GM23248 (cell line): Measurements from ENCODE around the gene CHRNA1.

GRCh38 chr2:173000057-173000241 lies 75.7 kb upstream of the MAP3K20 start:
- RAMPAGE, long total RNA: no peak

GRCh38 chr2:173104841-173105492 lies 29.3 kb downstream of the MAP3K20 start:
- RAMPAGE, long total RNA: no peak

DNA sequence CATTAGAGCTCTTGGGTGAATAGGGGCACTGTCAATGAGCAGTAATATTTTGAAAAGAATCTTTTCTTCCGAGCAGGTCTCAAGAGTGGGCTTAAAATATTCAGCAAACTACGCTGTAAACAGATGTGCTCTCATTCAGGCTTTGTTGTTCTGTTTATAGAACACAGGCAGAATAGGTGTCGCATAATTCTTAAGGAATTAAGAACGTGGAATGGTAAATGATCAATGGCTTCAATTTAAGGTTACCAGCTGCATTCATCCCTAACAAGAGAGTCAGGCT lies 3.3 kb upstream of the CDCA7 start:
- RAMPAGE, long total RNA: no peak

- RAMPAGE, long total RNA: no peak
Measured at GRCh38 chr2:173571053-173572017, 216.7 kb downstream of the CDCA7 start.

GRCh38 chr2:173929608-173930062 lies 35.5 kb downstream of the SP3 start:
- RAMPAGE, long total RNA: no peak

DNA sequence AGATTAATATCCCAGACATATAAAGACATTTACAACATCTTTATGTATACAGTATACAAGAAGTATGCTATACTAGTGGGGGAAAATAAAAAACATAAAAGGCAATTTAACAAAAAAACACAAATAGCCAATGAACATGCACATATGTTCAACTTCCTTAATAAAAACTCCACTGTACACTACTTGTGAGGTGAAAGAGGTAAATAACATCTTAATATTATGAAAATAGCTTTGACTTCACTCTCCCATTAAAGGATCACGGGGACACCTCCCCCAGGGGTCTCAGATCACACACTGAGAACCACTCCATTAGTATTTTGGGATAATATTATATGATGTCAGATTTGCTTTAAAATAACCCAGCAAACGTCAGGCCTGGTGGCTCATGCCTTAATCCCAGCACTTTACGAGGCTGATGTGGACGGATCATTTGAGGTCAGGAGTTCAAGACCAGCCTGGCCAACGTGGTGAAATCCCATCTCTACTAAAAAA lies 19.6 kb downstream of the SP3 start:
- RAMPAGE, long total RNA: no peak

- RAMPAGE, long total RNA: no peak
Measured at GRCh38 chr2:173961973-173962493, 3.1 kb downstream of the SP3 start.

- RAMPAGE, long total RNA: no peak
Measured at GRCh38 chr2:173964823-173964984, 469 bp downstream of the SP3 start.

GRCh38 chr2:174051636-174052558 lies 86.7 kb upstream of the SP3 start:
- RAMPAGE, long total RNA: no peak

DNA sequence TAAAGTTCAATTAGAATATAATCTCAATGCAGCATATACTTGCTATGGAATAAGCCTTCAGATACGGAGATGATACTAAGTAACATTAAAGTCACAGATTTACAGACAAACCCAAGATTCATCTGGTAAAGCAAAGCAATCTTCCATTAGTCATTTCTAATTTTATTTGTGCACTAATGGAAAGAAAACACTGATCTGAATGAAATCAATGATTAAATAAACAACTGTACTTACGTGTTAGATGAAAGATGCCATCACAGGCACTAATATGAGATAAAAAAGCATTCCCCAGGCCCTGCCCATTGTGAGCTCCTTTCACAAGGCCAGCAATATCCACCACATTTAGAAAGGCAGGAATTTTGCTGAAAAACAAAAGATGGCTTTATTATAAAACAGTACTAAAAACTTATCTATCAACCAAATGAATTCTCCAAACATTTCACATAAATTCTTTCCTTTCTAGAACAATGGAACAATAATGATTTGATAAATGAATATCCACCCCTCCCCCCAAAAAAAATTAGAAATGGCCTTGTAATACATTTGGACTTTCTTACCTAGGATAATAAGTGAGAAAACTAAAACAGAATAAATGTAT lies 25.4 kb downstream of the OLA1 start:
- RAMPAGE, long total RNA: no peak

DNA sequence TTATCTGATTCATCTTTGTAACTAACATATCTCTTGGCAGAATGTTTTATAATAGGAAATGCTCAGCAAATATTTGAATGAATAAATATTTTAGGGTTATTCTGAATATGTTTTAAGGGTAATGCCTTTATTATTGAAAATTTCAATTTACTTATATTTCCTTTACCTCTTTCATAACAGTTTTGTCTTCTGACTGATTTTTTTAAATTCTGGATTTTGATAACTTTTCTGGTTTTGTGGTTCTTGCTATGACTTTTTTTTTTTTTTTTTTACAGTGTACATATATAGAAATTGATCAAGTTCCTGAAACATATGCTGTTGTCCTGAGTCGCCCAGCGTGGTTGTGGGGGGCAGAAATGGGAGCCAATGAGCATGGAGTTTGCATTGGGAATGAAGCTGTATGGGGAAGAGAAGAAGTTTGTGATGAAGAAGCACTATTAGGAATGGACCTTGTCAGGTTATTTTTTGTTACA lies 4.2 kb downstream of the SCRN3 start:
- RAMPAGE, long total RNA: no peak

DNA sequence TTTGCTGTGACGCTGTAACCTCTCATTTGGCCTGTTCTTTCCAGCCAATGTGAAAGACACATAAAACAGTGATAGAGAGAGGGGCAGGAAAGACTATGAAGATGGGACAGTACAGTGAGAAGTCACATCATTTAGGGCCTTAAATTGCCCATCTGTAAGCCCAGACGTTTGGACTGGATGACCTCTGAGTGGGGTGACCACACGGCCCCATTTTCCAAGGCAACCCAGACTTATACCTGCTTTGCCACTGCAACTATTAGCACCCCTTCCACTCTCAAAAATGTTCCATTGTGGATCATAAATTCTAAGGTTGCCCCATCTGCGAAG lies 39.2 kb downstream of the WIPF1 start:
- RAMPAGE, long total RNA: no peak

DNA sequence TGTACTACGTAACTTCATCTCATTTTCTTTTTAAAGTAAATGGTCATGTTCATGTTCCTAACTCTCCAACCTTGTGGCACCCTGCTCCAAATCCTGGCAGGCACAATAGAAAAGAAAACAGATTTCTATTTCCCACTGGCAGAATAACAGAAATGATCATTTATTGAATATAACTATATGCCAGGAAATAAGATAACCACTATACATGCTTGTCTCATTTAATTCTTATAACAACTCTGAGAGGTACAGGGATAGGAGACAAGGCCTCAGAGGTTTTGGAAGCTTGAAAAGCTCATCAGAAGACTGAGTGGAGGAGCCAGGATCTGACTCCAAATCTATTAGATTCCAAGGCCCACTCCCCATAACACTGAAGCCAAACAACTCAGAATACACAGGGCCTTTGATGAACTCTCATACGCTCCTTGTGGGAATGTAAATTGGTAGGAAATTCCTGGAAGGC lies 28.1 kb downstream of the WIPF1 start:
- RAMPAGE, long total RNA: no peak

GRCh38 chr2:174599871-174600887 lies 2.6 kb upstream of the WIPF1 start:
- RAMPAGE, long total RNA: no peak

GRCh38 chr2:174764348-174764690 lies at the start of gene CHRNA1:
Gene CHRNA1 (minus strand): TSS chr2:174764472.
- RAMPAGE, long total RNA: no peak

DNA sequence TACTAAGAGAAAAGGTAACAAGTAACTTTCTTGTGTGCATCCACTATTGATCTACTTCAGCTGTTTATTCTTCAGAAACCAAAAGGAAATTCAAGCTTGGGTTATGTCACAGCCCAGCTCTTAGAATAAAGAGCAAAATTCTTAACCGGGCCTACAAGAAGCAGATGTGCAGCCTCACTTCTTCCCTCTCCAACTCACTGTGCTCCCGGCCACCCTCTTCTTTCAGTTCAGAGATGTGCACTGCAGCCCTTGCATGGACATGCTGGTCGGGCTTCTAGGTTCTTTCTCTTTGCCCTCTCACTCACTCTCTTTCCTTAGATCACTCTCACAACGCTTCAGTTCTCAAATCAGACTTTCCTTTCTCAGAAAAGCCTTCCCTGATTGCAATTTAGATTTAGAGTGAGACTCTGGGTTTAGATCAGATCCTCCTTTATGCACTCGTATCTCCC lies 104.1 kb downstream of the CHN1 start:
- RAMPAGE, long total RNA: no peak

DNA sequence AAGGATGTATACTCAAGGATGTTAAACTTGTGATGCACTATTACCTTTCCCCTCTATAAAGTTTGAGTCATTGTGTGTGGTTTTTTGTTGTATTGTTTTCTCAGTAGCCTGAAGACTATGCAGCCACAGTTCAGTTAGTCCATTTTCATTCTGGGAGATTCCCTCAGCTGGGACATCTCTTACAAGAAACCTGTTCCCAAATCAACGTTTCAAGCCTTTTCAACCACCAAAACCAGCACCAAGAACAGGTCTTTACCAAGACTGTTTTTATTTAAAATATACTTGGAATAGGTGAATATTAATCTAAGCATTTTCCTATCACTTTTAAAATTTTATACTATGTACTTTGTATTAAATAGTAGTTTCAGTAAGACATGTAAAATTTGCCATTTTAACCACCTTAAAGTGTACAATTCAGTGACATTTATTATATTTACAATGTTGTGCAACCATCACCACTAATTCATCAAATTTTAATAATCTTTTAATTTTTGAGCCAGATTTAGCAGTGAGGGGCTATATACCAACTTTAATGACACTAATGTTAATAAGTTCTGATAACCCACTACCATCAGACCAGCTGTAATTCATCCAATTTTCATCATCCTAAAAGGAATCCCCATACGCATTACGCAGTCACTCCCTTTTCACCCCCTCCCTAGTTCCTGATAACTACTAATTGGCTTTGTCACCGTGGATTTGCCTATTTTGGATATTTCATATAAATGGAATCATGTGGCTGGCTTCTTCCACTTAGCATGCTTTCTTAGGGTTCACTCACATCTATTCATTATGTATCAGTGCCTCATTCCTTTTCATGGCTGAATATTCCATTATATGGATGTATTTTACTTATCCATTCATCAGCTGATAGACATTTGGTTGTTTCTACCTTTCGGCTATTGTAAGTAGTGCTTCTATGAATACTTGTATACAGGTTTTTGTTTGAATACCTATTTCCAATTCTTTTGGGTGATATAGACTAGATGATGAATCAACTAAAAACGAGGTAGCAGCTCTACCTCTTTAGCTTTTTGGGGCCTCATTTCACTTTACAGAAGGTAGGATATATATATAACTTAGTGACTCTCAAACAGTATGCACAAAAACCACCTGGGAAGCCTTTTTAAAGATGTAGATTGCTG lies 5.1 kb downstream of the ATP5MC3 start:
- RAMPAGE, long total RNA: no peak

DNA sequence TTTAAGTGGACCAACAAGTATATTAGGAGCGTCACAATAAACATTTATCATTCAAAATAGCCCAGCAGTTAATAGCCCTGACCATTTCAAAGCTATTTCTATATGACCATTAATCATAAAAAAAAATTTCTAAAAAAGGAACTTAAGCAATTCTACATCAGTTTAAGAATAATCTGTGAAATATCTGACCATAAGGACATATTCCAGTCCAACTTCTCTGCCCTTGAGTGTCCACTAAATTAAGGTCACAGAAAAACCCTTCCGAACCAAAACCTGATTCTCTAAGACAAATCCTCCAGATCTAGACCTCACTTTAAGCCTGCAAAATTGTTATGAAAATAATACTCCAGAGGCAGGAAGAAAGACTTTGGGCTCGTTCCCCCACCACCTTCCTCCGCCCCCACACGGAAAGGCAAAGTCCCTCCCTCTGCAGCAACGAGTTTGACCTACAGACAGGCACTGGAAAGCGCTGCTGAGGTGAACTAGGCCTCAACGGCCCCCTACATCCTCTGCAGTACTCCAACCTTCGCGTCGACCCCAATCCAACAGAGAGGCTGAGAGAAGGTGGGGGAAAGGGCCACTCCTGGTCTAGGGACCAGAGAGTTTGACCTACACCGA lies 893 bp downstream of the ATP5MC3 start:
- RAMPAGE, long total RNA: no peak

- RAMPAGE, long total RNA: no peak
Measured at GRCh38 chr2:175487717-175487969, 306.1 kb upstream of the ATP5MC3 start.

DNA sequence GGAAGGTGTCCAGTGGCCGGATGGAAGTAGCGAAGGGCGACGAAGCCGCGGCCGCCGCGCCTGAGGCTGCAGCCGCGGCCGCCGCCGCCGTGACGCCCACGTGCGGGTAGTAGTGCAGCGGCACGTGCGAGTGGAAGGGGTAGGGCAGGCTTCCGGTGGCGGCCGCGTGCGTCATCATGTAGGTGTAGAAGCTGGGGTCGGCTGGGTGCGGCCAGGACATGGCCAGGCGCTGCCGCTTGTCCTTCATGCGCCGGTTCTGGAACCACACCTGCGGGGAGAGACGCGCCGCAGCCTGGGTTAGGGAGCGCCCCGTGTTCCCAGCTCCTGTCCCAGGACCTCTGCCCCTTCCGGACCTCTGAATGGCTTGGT lies 3.2 kb downstream of the EVX2 start:
- RAMPAGE, long total RNA: no peak